ENCODE measurements around a stretch of chr18.

DNA sequence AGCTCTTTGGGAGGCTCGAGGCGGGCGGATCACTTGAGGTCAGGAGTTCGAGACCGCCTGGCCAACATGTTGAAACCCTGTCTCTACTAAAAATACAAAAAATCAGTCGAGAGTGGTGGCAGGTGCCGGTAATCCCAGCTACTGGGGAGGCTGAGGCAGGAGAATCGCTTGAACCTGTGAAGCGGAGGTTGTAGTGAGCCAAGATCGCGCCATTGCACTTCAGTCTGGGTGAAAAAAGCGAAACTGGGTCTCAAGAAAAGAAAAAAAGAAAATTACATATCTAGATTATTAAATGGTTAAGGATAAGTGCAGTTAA lies 1.7 kb downstream of the USP14 start:
- RRBS = no CpG with 5 or more reads among the region's 12 CpGs

- RRBS = no CpG with 5 or more reads among the region's 5 CpGs
These were observed 36.9 kb downstream of the USP14 start for GRCh38 chr18:194825-196071.

DNA sequence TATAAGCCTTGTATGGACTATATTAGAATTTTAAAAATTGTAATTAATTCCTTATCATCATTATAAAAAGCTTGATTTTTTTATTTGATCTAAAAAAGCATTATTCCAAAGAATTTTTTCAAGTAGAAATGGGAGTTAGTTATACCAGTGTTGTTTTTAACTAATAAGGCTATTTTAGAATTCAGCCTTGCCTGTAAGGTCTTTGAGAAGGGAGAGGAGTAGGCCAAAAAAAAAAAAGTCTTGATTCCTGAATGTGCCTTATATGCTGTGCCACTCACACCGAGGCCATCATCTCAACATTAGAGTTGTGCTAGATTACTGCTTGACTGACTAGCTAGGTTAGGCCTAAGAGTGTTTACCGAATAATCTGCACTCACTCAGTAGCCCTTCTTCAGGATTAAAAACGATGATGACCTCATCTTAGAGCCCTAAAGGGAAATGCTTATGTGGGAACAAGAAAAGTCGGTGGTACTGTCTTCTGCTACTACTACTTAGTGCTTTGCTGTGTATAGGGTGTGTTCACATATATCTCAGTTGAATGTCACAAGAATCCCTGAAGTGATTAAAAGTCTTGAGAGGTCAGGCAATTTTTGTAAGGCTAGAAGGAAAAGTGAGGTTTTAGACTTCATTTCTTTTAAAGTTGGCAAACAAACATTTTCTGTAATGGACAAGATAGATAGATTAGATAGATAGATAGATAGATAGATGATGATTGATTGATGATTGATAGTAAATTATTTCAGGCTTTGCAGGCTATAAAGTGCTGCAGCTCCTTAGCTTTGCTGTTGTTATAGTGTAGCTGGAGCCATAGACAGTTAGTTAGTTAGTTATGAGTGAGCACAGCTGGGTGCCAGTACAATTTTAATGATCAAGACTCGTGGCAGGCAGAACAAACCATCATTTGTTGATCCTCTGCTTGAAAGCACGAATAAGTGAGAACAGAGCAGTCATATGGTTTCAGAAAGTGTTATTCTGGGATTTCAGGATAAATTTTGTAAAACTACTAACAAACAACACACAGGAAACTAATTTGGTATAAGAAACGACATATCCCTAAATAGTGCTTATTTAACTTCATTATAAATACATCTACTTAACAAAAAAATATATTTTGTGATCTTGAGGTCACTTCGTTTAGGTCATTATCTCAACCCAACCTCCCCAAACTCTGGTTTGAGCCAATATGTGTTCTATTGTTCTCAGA lies 54.2 kb downstream of the THOC1 start:
- RRBS = no CpG with 5 or more reads among the region's 8 CpGs

GRCh38 chr18:267185-267915 lies 497 bp downstream of the THOC1 start:
- RRBS = 3% methylated on average over 12 of the region's 29 CpGs

DNA sequence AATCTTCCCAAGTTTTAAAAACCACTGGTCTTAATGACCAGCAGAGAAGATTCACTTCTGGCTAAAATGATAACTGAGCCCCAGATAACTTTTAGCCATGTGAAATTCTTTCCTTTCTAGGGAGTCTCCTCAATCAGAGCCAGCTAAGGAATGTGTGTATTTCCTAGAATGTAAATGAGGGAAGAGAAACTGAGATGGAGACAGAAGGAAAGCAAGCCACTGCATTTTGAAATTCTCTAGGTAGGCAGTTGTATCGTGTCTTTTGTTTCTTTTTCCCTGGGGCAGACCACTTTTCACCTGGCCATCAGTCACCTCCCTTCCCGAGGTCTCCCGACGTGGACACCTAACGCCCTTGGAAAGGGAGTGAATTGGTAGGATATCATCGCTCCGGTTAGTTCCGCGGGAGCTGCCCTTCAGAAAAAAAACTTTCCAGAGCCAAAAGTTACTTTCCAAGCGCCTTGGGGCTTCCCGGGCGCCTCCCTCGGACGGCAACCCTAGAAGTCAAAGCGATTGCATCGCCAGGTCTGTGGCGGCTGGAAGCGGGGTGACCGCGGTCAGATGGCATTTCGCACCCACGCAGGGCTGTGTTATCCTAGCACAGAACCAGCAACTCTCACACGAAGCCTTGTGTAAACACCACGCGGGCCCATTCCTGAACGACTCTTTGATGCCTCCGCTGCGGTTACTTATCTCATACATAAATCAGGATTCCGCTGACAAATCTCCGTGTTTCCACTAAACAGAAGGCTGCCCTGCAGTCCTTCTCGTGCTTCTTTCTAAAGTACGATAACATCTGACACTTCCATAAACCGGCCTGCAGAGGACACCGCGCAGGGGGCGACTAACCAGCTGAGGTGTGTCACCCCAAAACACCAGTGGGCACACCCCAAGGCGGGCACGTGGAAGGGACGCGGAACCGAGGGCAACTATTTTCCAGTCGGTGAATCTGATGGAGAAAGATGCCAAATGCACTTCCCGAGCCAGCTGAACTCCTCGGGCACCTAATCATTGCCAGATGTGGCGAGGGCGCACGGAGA lies 1.2 kb downstream of the COLEC12 start:
- RRBS = 8% methylated on average over 5 of the region's 47 CpGs

- RRBS = 94% methylated on average over 14 of the region's 49 CpGs
These were observed 14.8 kb upstream of the COLEC12 start for GRCh38 chr18:515108-515911.

DNA sequence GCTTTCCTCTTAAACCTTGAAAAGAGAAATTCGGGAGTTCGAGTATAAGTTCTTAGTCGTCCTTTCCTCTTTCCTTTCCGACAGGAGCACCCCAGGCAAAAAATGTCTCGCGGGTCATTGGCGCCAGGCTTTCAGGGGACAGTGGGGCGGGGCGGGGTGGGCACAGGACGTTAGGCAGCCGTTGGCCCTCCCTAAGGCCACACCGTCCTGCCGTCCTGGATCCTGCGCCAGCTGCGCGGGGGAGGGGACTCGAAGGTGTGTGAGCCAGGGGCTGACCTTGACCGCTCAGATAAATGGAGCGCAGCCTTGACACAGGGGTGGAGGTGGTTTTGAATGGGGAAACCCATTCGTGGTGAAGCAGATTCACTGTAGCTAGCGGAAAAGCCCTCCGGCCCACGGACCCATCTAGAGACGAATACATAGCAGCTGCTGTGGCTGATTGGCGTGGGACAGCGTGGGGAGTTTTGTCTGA lies 1.1 kb downstream of the TYMS start:
- RRBS = no CpG with 5 or more reads among the region's 26 CpGs

GRCh38 chr18:668013-669366 lies 11.0 kb downstream of the TYMS start:
- RRBS = no CpG with 5 or more reads among the region's 12 CpGs

DNA sequence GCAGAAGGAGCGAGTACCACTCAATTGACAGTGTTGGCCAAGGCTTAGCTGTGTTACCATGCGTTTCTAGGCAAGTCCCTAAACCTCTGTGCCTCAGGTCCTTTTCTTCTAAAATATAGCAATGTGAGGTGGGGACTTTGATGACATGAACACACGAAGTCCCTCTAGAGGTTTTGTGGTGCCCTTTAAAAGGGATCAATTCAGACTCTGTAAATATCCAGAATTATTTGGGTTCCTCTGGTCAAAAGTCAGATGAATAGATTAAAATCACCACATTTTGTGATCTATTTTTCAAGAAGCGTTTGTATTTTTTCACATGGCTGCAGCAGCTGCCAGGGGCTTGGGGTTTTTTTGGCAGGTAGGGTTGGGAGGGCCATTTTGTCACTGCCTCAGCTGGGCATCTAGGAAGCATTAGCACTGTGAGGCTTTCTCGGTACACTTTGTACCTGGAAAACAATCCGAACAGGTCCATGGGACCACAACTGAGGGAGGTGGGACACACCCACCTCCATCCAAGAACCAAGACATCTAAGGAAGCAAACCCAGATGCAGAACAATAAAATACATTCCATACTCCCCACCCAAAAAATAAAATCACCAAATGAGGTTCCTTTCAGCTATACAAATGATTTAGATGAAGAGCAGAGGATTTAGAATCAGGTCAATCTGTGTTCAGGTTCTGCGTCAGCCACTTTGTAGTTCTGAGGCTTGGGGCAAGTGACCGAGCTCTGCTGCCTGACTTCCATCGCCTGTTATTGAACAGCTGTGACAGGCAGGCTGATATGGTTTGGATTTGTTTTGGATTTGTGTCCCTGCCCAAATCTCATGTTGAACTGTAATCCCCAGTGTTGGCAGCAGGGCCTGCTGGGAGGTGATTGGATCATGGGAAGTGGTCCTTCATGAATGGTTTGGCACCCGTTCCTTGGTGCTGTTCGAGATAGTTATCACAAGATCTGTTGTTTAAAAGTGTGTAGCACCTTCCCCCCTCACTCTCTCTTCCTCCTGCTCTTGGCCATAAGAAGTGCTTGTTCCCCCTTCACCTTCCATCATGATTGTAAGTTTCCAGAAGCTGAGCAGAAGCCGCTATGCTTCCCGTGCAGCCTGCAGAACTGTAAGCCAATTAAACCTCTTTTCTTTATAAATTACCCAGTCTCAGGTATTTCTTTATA lies 18.4 kb downstream of the TYMS start:
- RRBS = no CpG with 5 or more reads among the region's 13 CpGs

- RRBS = no CpG with 5 or more reads among the region's 3 CpGs
These were observed 146.9 kb downstream of the METTL4 start for GRCh38 chr18:2424310-2424883.

- RRBS = 3% methylated on average over 16 of the region's 53 CpGs
These were observed 537 bp upstream of the SMCHD1 start for GRCh38 chr18:2654905-2655472.

DNA sequence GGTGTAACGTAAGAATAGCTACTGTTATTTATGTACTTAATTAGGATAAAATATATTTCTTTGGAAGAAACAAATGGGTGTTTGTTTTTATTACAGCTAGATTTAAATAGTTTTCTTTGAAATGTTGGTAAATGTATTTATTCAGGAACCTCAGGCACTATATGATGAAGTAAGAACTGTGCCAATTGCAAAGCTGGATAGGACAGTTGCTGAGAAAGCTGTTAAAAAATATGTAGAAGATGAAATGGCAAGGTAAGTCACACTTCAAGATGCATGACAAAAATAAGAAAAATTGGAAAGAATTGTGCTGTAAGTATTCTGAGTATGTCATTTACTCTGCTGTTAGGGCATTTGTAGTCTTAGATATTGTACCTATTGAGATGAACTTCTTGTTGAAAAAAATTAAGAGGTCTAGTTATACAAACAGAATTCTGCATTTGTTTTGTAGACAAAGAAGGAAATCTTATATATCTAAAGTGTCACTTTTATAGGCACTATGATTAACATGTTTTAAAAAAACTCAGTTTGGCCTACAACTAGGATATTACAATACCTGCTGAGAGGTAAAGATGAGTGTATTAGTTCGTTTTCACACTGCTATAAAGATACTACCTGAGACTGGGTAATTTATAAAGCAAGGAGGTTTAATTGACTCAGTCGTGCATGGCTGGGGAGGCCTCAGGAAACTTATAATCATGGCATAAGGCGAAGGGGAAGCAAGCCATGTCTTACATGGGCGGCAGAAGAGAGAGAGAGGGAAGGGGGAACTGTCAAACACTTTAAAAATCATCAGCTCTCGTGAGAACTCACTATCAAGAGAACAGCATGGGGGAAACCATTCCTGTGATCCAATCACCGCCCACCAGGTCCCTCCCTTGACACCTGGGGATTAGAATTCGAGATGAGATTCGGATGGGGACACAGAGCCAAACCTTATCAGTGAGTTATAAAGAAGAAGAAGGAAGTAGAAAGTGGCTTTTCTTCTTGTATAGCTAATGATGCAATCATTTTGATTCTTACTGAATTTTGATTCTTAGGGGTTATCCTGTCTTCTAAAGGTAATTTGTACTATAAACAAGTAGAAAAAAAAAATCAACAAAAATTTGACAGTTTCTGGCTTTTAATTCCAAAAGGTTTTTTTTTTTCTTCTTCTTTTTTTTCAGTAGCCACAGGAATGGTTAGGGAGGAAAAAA lies 51.1 kb downstream of the SMCHD1 start:
- RRBS = no CpG with 5 or more reads among the region's 9 CpGs

DNA sequence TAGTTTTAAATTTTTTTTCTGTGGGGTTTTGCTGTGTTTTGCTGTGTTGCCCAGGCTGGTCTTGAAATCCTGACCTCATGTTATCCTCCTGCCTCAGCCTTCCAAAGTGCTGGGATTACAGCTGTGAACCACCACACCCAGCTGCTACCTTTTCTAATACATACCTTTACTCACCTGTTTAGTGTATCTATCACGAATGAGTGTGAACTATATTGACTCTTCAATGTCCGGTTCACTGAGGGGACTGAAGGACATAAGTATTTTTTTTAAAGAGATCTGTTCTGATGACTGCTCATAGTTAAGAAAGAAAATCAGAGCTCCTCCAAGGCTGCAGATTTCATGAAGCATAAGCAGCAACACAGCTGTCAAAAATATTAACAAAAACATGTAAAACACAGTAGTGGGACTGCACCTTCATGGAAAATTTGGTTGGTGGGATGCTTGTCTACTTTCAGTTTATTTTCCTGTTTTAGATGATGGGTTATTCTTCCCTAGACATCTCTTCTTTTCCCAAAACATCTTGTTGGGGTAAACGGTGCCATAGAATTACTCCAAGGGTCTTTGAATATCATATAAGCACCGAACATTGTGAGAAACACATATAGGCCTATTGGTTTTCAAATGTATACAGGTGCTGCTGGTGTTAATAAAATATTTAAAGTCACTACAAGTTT lies 84.0 kb upstream of the EMILIN2 start:
- RRBS = no CpG with 5 or more reads among the region's 4 CpGs

GRCh38 chr18:2802417-2802974 lies 44.3 kb upstream of the EMILIN2 start:
- RRBS = no CpG with 5 or more reads among the region's 2 CpGs

- RRBS = 24% methylated on average over 11 of the region's 47 CpGs
These were observed 59.0 kb downstream of the EMILIN2 start for GRCh38 chr18:2905782-2906306.

DNA sequence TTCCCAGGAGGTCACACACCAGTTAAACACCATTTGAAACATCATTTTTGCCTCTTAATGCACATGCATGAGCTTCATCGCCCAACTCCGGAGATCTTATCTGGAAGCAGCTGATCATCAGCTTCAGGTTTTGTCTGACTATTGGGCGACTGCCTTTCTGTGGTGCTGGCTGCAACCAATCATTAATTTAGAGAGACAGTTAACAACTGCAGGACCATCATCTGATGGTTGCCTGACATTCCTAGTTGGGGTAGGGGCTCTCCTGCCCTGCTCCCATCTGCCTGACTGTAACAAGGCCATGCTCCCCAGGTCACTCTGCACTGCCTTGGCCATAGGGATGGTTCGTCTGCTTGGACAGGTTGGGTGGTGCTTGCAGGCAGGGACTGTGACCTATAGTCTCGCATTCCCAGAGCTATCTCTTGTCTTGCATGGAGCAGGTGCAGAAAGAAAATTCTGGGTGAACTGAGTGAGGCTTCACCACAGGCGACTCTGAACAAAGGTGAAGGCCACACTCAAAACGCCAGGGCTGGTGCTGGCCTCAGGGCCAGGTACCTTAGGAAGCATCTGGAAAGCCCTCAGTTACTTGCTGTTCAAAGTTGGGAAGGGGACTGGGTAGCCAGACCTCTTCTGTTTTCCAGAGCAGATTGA lies 64.7 kb downstream of the EMILIN2 start:
- RRBS = no CpG with 5 or more reads among the region's 7 CpGs

DNA sequence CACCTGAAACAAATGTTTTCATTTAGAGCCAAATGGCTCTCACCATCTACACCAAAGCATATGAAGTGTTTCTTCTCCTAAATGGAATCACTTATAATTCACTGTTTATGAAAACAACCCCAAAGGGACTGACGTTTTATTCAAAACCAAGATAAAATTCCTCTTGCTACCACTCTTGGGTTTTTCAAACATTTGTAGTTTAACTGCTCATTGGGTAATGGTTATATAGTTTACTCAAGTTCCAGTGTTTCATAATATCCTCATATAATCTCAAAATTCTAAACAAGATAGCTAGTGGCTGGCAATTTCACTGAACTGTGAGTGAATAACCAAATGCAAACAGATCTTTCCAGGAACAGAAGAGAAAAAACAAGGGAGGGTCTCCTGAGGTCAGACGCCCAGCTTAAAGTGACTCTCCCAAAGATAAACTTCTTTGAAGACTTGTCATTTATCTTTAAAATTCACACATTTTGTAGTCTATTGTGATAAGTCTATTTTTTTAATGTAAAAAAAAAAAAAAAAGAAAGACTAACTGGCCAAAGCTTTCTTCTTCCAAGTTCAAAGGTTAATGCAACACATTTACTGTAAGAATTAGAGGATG lies 26.8 kb downstream of the LPIN2 start:
- RRBS = no CpG with 5 or more reads among the region's 2 CpGs

DNA sequence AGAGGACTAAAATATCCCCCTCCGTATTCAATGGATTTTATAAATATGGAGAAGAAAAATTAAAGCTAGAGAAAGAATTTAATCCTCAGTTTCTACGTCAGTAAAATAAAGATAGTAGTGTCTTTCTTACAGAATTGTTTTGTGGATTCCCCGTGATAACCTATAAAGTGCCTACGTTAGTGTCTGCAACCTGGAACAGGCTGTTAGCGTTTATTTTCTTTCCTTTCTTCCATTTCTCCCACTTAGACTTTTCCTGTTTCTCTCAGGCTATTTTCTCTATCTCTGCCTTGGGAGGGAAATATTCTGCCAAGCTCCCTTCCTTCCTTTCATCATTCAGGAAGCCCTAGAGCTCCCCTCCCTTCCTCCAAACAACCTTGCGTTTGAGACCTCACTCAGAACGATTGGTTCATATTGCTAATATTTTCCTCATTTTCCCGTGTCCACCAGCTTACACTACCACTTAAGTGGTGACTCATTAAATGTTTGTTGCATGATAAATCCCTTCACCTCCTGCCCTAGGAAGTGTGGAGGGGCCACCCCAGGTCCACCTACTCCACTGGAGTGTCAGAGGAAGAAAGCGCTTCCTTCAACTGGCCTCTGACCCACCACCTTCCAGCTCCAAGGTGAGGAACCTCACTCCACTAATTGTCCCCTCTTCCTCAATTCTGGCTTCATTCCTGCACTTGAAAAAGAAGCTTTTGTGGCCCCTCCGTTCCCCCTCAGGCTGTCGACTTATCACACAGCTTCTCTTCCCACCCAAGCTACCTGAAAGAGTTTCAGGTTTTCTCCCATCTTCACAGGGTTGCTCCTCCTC lies 2.2 kb upstream of the LPIN2 start:
- RRBS = no CpG with 5 or more reads among the region's 11 CpGs

GRCh38 chr18:3079082-3079618 lies 66.2 kb upstream of the LPIN2 start:
- RRBS = no CpG with 5 or more reads among the region's 8 CpGs

DNA sequence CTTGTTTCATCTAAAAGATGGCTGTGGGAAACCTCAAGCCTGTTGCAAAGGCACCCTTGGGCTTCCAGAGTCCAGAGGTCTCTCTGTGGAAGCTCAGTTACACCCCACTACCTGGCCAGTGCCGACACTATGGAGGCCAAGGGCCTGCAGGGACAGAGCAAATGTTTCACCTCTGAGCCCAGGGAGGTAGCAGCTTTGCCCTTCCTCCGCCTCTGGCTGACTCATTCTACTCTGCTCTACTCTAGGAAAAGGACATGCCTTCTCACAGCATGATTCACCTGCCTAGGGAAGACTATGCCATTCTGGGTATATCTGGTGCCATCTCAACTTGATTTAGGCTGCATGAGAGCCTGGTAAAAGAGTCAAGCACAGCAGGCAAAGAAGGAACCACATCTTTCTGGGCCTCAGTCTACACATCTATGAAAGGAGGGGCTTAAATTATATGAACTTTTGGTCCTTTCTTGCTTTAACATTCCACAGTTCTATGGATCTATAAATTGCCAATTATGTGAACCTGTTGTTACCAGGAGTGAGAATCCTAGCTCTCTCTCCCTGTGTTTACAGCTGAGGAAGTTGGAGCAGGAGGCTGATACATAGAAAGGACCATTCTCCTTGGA lies 12.1 kb downstream of the MYOM1 start:
- RRBS = no CpG with 5 or more reads among the region's 2 CpGs

Data from HL-60 (cell line).